HTR-8/SVneo (cell line): ENCODE results near the gene MFSD10.

GRCh38 chr4:2393432-2394051 lies 24.9 kb downstream of the ZFYVE28 start:
- RRBS: 22% methylated on average over 7 of the region's 19 CpGs

DNA sequence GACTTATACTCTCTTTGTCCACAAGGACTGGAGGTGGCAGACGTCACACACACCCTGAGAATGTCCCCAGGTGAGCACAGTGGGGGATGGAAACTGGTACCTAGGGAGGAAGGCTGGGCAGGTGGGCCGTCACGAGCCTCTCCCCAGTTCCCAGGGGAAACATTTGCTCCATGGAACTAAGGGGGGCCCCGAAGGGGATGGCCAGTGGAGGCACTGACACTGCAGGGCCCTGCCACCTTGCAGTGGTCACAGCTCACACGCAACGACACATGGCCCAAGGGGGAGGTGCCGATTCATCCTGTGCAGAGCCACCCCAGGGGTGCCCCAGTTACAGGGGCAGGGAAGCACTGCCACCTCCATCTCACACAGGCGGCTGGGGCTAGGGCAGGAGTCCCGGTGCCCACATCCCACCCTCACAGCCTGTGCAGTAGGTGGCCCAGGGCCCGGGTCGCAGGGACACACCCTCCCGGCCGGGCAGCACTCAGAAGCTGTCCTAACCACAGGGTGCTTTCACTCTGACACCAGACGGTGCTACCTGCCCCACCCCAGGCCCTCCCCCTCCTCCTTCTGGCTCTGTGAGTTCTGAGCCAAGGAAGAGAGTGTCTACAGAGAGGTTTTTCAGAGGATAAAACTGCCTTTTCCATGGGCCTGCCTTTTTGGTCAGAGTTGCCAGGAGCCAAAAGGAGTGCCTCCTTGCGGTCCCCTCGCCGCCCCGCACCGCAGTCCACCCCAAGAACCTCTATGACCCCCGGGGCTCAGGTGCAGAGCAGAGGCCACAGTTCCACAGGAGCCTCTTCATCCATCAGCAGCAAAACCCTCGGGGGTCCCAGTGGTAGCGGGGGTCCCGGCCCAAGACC lies 17.2 kb downstream of the ZFYVE28 start:
- RRBS: 71% methylated on average over 6 of the region's 23 CpGs

- RRBS: no CpG with 5 or more reads among the region's 8 CpGs
Observed at GRCh38 chr4:2406816-2407404, 11.5 kb downstream of the ZFYVE28 start.

DNA sequence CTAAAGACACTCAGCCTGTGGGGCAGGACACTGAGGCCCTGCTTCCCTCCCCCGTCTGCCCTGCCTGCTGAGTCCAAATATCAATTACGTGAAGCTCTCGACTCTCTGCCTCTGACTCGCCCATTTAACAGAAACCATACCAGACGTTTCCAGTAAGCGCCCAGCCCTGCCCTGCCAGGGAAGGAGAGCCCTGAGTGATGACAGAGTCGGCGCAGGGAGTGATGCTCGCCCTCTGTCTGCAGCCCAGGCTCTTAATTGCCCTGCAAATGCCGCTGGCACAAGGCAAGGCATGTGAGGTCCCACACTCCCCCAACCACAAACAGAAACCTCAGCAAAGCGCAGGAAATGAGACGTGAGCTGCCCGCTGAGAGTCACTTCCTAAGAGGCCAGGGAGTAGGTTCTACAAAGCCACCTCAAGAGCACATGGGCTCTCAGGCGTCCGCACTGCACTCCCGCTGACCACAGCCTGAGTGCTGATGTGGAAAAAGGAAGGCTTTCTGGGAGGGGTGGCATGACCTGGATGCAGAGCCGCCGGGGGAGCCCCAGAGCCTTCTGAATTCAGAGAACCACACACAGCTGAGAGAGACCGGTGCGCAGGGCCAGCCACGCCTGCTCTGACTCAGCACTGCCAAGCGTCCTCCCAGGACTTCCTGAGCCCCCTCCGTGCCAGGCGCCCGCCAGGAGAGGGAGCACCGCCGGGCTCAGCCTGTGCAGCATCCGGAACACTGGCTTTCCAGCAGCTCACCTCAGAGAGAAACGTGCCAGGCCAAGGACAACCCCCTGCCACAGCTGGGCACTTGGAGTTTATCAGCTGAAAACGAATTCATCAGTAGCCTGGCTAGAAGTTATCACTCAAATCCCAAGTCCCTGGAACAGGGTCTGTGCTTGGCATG lies 5.3 kb downstream of the ZFYVE28 start:
- RRBS: 2% methylated on average over 8 of the region's 30 CpGs

DNA sequence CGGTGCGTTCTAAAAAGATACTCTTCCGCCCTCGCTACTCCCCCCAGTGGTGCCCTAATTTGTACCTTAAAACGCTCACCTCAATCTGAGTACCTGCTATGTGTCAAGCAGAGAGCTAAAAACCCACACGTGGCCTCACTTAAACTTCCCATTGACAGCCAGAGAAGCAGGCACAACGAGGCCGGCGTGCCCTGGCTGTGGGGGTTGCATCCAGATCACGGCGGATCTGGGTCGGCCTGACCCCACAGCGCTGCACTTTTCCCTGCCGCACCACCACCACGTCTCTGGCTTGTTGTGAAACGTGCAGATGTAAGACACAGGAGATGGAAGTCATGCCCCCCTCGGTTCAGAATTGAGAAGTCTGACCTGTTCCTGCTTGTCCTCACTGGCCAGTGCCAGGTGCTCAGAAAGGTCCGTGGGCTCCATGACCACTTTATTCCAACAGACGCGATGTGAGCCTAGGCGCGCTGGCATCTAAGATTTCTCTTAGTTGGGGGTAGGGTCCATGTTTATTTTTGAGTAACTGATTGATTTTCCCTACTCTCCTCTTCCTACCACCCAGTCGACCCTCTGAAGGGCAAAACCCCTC lies 919 bp upstream of the ZFYVE28 start:
- RRBS: no CpG with 5 or more reads among the region's 23 CpGs

DNA sequence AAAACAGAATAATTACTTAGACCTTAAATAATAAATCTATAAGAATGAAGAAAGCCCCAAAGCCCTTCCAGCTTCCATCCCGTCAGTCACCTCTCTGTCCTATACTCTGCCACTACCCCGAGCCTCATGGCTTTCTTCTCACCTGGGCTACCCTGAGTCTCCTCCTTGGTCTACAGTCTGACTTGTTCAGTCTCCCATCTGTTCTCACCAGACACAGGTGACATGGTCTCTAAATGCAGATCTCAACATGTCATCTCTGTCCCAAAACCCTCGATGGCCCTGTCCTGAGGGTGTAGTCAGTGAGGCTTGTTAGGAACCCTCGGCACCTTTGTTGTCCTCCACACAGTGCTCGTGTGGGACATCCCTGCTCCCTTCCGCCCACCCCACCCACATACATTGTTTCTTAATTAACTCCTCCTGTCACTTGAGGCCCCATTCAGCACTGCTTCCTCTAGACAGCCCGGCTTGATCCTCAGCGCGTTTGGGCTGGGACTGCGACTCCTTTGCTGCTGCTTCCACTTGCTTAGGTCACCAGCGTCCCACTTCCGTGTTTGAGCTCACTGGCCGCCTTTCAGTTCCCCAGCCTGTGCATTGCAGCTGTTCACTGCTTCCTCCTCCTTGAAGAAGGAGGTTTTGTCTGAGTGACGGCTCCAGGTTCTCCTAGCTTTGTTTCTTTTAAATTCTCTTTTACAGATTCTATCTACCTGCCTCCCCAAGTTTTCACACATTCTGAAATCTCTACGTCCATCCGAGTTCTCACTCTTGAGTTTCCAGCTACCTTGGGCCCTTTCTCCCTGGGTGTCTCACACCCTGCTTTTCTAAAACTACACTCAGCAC lies 16.0 kb downstream of the RNF4 start:
- RRBS: no CpG with 5 or more reads among the region's 16 CpGs

GRCh38 chr4:2512589-2513025 lies 23.8 kb upstream of the FAM193A start:
- RRBS: no CpG with 5 or more reads among the region's 8 CpGs

DNA sequence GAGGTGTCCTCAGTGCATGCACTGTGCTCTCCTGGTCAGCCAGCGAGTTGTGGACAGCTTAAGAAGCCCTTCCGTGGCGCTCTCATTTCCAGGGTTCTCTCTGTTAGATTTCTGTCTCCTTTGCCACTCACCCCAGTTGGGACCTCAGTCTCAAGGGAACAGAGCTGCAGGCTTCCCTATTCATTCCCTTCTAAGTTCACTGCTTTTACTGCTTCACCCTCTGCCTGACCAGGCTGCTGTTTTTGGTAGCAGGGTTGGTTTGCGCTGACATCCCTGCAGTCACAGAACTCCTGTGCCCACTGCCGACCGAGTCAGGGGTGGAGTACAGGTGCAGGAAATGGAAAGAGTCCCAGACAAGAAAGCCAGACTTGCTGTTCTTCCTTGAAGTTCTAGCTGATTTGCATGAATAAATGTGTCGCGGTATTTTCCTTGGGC lies 85.0 kb downstream of the TNIP2 start:
- RRBS: no CpG with 5 or more reads among the region's 8 CpGs

DNA sequence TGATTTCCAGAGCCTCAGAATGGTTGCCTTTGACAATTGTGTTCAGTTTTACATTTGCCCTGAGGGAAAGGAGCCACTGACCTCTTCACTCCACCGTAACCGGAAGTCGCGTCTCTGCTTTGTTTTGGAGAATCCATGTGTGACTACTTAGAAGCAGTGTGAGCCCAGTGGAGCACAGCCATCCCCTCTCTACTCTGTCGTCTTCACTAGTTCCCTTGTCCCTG lies 84.6 kb downstream of the TNIP2 start:
- RRBS: no CpG with 5 or more reads among the region's 5 CpGs

- RRBS: no CpG with 5 or more reads among the region's 30 CpGs
Observed at GRCh38 chr4:2798338-2799237, 5.7 kb downstream of the SH3BP2 start.

GRCh38 chr4:2809535-2809982 lies 16.7 kb downstream of the SH3BP2 start:
- RRBS: 91% methylated on average over 2 of the region's 6 CpGs

- RRBS: over 99% methylated on average over 3 of the region's 34 CpGs
Observed at GRCh38 chr4:2824449-2825276, 19.0 kb upstream of the ADD1 start.

DNA sequence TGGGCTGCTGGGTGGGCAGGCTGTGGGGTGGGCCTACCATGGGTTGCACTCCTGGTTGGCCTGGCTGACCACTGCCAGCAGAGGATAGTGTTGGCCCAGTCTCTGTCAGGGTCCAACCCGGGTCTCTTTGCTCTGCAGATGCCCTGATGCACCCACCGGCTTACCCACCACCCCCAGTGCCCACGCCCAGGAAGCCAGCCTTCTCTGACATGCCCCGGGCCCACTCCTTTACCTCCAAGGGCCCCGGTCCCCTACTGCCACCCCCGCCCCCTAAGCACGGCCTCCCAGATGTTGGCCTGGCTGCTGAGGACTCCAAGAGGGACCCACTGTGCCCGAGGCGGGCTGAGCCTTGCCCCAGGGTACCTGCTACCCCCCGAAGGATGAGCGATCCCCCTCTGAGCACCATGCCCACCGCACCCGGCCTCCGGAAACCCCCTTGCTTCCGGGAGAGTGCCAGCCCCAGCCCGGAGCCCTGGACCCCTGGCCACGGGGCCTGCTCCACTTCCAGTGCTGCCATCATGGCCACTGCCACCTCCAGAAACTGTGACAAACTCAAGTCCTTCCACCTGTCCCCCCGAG lies 14.2 kb upstream of the ADD1 start:
- RRBS: 95% methylated on average over 4 of the region's 18 CpGs

DNA sequence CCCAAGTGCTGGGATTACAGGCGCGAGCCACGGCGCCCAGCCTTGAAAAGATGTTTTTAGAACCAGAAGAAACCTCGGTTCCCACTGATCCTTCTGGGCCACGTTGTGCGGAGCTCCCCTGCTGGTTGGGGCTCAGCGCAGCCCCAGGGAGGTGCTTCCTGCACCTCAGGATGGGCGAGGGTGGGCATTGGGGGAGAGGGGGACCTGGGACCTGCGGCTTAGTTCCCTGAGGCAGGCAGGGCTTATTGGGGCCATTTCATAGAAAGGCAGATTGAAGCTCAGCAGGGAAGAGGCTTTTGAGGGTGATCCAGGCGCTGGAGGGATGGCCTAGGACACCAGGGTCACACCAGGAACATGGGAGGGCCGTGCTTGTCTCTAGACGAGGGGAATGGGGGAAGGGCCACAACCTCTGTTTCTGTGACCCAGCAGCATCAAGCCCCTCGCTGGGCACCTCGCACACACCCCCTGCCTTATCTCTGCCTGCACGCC lies 6.3 kb upstream of the ADD1 start:
- RRBS: no CpG with 5 or more reads among the region's 16 CpGs

GRCh38 chr4:2898057-2898659 lies 36.5 kb downstream of the MFSD10 start:
- RRBS: no CpG with 5 or more reads among the region's 7 CpGs

DNA sequence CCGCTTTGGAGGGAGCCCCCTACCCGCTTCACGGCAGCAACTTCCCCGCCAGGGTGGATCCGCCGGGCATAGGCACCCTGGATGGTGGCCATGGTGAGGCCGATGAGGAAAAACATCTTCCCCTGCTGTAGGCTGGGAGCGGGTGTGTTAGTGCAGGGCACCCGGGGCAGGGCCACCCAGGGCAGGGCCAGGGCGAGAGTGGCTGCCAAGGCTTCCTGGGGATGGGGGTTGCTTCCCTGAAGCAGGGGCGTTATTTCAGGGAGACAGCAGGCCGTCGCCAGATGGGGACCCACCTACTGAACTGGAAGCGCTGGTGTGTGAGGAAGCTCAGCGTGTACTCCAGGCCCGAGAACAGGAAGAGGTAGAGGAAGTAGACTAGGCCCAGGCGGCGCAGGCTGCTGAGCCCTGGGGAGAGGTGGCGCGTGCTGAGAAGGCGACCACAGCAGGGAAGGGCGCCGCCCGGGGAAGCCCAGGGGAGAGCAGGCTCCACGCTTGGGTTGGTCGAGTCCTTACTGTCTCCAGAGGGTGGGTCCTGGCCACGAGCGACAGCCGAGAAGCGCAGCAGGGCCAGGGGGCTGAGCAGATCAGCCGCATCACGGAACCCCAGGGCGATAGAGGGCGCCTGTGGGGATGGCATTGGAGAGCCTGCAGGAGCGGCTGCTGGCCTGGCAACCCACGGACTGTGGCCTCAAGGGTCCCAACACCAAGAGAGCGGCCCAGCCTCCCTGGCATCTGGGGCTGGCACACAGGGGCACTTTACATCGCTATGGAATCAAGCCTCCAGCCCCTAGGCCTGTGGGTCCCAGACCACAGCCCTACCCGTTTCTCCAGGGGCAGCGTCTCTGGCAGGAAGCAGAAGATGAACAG lies 2.9 kb downstream of the MFSD10 start:
- RRBS: 93% methylated on average over 3 of the region's 40 CpGs

DNA sequence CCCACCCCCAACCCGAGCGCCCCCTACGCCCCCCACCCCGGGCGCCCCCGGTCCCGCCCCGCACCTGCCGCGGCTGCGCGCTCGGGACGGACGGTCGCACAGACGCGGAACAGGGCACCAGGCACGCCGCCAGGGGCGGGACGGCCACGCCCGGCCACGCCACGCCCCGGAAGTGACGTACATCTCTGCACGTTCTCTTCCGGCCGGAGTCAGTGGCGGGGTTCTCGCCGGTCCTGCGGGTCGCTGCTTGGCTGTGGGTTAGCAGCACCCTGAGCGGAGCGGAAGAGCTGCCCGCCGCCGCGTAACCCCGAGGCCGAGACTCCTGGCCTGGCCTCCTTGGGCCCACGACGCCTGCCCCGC lies at the start of gene MFSD10:
Gene MFSD10, minus strand, starts transcription at position 121 of the 360 bp plus-strand sequence.
- RRBS: 2% methylated on average over 18 of the region's 47 CpGs

DNA sequence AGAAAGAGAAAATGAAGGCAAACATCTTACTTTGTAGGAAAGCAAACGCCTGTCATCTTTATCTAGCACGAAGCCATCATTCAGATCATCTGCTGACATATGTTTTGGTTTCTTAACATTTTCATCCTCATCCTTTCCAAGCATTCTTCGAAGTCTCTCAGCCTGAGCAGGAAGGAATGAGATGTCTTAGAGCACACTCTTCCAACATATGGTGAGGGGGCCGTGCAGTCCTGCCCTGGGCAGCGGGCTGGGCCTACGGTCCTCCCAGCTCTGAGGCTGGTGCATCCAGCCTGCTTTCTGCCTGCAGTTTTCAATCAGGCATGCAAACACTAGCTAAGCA lies 12.2 kb downstream of the NOP14 start:
- RRBS: no CpG with 5 or more reads among the region's 6 CpGs

GRCh38 chr4:3082609-3083025 lies 8.1 kb downstream of the HTT start:
- RRBS: no CpG with 5 or more reads among the region's 5 CpGs

- RRBS: no CpG with 5 or more reads among the region's 1 CpG
Observed at GRCh38 chr4:3086881-3087146, 12.3 kb downstream of the HTT start.